Tibial nerve (tissue), 3 donors: ENCODE measurements around the gene DLX6.

DNA sequence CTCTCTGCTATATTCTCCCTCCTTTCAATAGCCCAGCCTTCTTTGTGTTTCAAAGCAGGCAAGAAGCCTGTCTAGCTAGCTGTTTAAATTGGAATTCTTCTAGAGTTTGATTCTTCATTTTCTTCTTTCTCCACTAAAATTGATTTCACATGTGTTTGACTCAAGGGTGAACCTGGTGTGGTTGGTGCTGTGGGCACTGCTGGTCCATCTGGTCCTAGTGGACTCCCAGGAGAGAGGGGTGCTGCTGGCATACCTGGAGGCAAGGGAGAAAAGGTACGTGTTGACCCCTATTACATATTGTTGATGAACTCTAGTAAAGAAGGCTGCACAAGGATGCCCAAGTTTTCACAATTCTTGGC, 22.8 kb downstream of the COL1A2 start:
- PRO-cap: no peak
- RAMPAGE, long total RNA, 3 experiments: start-site peak on the plus strand in 2 of 3 experiments, centred at positions 183 to 184 of the sequence, 51 to 66 reads per replicate

DNA sequence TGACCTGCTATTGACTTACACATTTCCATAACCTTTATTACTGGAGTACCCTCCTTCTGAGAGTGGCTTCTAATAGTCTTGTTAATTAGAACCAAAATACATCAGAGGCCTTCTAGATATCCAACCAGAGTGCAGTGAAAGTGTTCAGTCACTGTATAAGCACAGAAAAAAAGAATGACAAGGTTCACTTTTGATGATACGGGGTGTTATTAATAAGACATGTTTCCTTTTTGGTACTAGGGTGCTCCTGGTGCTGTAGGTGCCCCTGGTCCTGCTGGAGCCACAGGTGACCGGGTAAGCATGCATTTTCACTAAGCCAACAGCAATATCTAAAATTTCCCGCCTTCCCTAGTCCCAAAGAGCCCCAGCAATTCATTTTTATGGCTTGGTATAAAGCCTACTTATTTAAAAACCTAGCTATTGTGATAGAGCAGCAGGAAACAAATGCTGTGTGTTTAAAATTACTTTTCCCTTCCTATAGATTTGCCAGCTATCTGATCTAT, 24.6 kb downstream of the COL1A2 start:
- PRO-cap: no peak
- RAMPAGE, long total RNA, 3 experiments: no peak in any of the 3 experiments

DNA sequence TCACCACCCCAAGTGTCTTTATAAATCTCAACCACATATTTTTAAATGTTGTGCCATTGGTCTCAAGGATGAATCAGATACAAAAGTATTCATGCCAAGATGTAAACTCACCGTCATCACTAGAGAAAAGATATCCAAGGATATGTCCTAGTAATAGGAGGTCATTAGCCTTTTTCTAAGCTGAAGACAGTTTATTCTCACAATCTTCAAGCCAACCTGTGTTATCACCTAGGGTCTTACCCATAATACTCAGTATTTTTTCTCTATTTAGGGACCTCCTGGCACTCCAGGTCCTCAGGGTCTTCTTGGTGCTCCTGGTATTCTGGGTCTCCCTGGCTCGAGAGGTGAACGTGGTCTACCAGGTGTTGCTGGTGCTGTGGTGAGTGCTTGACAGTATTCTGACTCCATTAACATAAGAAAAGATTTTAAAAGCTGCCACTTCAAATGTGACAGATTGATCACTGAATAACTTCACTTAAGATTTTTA, 29.4 kb downstream of the COL1A2 start:
- PRO-cap: no peak
- RAMPAGE, long total RNA, 3 experiments: start-site peak on the plus strand in 1 of 3 experiments, centred at position 336 of the sequence, 76 reads per replicate

DNA sequence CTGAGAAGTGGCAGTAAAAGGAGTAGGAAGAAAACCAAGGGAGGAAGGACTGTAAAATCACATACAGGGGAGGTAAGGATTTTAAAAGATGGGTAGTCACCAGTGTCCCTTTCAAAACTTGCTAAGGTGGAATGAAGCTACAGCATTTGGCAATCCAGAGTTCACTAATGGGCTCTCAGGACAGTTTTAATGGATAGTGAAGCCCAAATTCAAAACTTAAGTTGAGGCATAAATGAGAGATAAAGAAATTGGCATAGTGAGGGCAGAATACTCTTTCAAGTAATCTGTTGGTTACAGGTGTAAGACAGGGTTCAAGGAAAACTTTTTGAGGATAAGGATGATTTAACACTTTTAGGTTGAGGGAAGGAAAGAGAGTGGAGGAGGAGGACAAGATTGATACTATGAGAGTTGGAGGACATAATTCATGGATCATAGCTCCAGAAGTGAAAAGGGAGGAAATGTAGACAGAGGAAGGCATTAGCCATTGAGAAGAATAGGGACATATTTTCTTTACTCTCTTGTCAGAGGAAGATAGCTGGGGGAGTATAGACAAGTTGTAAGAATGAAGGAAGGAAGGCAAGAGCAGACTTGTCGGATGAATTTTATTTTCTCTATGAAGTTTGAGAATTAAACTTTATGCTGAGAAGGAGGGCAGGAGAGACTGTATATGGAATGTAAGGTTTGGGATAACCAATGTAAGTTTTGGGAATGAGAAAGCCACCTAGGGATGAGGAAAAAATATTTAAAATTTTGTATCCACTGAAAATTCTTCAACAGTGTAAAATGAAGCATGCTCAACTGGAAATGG, 21.4 kb downstream of the CASD1 start:
- PRO-cap: no peak
- RAMPAGE, long total RNA, 3 experiments: no peak in any of the 3 experiments

DNA sequence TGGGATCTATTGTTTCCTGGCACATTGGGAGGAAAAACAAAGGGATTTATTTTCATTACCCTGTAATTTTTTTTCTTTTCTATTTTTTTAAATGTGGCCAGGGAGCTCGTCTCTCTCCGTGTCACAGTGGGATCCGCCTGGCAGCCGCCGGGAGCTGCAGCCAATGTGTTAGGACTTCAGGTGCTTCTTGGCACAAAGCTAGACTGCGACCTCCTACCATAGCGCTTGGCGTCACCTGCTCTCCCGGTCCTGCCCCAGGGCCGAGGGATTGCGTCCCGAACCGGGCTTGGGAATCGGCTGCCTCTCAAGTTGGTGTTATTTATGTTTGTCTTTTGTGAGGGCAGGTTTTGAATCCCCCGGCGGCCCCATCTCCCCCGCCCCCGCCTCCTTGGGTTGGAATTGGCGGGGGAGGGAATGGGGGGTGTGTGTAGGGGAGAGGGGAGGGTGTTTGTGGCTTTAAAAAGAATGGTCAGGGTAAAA, 933 bp downstream of the PPP1R9A start:
- PRO-cap: bidirectional peak, plus-strand start at position 121 of the sequence, minus-strand start outside the sequence
- RAMPAGE, long total RNA, 3 experiments: start-site peak on the plus strand in 2 of 3 experiments, centred at positions 182 to 199 of the sequence, 11 to 14 reads per replicate

- PRO-cap: no peak
- RAMPAGE, long total RNA, 3 experiments: no peak in any of the 3 experiments
Measured at GRCh38 chr7:95628711-95629546, 32.6 kb upstream of the PDK4 start.

- PRO-cap: no peak
- RAMPAGE, long total RNA, 3 experiments: no peak in any of the 3 experiments
Measured at GRCh38 chr7:95784007-95784237, 11.6 kb downstream of the DYNC1I1 start.

DNA sequence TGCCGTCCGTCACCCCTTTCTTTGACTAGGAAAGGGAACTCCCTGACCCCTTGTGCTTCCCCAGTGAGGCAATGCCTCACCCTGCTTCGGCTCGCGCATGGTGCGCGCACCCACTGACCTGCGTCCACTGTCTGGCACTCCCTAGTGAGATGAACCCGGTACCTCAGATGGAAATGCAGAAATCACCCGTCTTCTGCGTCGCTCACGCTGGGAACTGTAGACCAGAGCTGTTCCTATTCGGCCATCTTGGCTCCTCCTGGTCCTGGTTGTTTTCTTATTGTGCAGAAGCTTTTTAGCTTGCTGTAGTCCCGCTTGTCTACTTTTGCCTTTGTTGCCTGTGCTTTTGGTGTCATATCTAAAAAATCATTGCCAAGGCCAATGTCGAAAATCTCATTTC, 65.4 kb downstream of the DYNC1I1 start:
- PRO-cap: no peak
- RAMPAGE, long total RNA, 3 experiments: no peak in any of the 3 experiments

DNA sequence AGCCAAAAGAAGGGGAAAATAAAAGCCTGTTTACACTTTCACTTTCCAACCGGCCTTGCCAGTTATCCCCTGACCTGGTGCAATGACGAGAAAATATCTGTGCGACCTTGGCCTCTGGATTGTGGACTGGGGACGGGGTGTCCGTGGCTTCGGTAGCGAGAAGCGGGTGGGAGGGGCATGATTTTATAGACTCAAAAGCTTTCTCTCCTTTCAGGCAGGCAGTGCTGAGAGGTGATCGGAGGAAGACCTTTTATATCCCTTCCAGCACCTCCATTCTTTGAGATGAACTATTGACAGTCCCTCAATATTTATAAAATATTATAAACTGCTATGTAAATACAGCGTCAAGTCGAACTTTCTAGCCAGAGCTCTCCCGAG, 144.7 kb downstream of the DYNC1I1 start:
- PRO-cap: no peak
- RAMPAGE, long total RNA, 3 experiments: no peak in any of the 3 experiments

GRCh38 chr7:96136399-96137323, 185.2 kb downstream of the SLC25A13 start:
- PRO-cap: no peak
- RAMPAGE, long total RNA, 3 experiments: no peak in any of the 3 experiments

DNA sequence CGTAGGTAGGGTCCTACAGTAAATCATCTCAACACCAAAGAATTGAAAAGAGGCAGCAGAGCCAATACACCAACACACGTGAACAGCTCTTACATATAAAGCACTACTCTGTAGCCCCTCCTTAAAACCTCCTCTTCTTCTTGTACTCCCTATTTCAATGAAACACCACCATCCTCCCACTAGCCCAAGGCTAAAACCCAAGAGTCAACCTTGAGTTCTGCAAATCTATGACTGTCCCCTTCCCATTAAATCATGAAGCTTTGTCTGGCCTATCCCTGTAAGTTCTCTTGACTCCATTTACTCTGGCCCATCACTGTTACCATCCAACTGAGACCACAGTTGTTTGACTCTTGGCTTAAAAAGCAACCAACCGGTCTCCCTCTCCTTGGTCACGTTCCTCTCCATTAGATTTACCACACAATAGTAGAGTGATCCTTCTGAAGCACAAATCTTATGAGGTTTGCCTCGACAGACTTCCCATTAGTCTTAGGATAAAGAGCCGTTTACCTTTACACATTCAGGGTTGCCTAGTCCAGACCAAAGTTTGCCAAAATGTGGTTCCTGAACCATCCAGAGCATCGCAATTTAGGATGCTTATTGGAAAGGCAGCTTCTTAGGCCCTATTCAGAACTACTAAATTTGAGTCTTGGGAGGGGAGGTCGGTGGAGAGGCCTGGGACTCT, 119.1 kb downstream of the SLC25A13 start:
- PRO-cap: no peak
- RAMPAGE, long total RNA, 3 experiments: no peak in any of the 3 experiments

- PRO-cap: no peak
- RAMPAGE, long total RNA, 3 experiments: no peak in any of the 3 experiments
Measured at GRCh38 chr7:96238529-96239026, 83.3 kb downstream of the SLC25A13 start.

GRCh38 chr7:96377326-96377650, 55.4 kb upstream of the SLC25A13 start:
- PRO-cap: no peak
- RAMPAGE, long total RNA, 3 experiments: no peak in any of the 3 experiments

GRCh38 chr7:96388592-96388994, 66.7 kb upstream of the SLC25A13 start:
- PRO-cap: no peak
- RAMPAGE, long total RNA, 3 experiments: no peak in any of the 3 experiments

GRCh38 chr7:96415556-96415995, 93.7 kb upstream of the SLC25A13 start:
- PRO-cap: no peak
- RAMPAGE, long total RNA, 3 experiments: no peak in any of the 3 experiments

DNA sequence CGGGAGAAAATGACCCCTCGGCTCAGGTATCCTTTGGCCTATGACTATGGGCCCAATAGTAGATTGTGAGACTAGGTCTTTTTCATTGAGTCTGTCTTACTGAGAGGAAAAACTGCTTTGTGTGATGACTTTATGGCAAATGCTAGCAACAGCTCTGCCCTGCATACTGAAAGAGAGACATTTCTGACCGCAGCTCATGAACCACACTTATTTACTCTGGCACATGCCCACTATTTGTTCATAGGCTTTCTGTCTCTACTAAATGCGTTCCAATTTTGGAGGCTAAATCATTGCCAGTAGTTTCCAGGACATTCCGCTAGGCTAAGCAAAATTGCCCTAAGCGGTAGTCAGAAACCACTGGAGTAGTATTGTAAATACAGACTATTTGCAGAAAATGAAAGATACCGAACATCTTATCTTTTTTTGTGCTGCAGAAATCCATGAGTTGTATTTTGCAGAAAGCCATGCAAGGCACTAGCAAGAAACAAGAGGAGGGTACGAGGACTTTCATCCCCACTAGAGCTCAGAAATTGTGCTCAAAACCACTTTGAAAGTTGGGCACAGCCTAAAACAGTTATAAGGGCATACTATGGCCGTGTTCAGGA, 55.5 kb upstream of the DLX6 start:
- PRO-cap: no peak
- RAMPAGE, long total RNA, 3 experiments: no peak in any of the 3 experiments

GRCh38 chr7:97005123-97005846, at the start of gene DLX6:
Gene DLX6, plus strand, starts transcription at chr7:97005553.
- PRO-cap: no peak
- RAMPAGE, long total RNA, 3 experiments: no peak in any of the 3 experiments

DNA sequence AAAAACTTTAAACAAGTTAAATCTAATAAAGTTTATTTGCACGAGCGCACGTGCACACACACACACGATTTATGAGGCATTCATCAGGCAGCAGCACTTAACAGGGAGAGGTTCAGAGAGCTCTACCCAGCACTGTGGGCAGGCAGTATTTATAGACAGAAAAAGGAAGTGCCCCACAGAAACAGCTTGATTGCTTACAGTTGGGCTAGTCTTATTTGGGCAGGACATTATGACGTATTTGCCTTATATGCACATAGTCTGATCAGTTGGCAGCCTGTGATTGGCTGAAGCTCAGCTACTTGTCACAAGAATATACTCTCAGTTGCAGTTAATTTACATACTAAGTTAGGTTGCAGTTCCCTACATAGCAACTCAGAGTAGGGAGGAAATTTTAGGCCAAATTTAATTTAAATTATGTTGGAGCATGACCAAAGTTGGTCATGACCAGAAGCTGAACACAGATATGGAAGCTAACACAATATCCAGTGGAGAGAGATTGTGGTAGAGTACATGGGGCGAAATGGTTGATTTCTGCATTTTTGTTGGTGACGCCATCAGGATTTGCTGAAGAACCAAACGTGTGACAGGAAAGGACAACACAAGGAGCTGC, 1.1 kb upstream of the SDHAF3 start:
- PRO-cap: no peak
- RAMPAGE, long total RNA, 3 experiments: no peak in any of the 3 experiments

GRCh38 chr7:97959013-97959564, 30.9 kb downstream of the OCM2 start:
- PRO-cap: no peak
- RAMPAGE, long total RNA, 3 experiments: no peak in any of the 3 experiments

- PRO-cap: no peak
- RAMPAGE, long total RNA, 3 experiments: no peak in any of the 3 experiments
Measured at GRCh38 chr7:98106527-98106611, 293 bp upstream of the LMTK2 start.